Measurements from ENCODE around the genes CLEC17A, OR7A10 and ILVBL.

GRCh38 chr19:14407890-14408237 lies 11.3 kb downstream of the DDX39A start:
- PRO-cap, 2 experiments, result no peak in any of the 2 experiments

GRCh38 chr19:14440870-14441625 lies 7.9 kb downstream of the PKN1 start:
- PRO-cap, 2 experiments, result no peak in any of the 2 experiments

GRCh38 chr19:14477561-14478140 lies 2.5 kb upstream of the PTGER1 start:
- PRO-cap, 2 experiments, result no peak in any of the 2 experiments

DNA sequence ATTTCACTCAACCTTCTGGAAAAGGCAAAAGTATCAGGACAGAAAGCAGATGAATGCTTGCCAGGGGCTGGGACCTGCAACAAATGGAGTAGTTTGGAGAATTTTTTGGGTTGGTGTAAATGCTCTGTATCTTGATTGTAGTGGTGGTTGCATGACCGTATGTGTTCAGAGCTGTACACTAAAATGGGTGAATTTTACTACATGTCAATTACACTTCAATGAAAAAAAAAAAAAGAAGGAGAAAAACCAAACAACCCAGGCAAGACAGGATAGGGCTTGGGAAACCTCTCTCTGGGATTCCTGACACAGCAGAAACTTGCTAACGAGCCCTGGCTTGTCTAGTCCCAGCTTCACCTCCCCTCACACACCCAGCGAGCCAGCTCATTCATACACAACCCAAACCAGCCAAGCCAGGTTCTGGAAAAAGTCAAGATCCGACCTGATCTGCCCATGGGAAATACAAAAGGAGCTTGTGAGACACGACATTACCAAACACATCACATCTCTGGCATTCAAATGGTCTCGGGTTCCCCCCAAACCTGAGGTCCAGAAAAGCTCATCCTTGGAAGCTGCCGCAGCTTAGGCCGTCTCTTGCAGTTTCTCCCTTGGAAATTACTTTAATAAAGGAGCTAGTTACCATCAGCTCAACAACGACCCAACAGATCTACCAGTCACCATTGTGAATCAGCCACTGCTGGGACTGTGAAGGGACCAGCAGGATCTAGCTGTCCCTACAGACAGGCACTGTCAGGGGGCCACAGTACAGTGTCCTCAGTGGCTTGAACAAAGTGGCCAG lies 3.6 kb upstream of the TECR start:
- PRO-cap, 2 experiments, result no peak in any of the 2 experiments

GRCh38 chr19:14554246-14554836 lies 17.5 kb downstream of the NDUFB7 start:
- PRO-cap, 2 experiments, result no peak in any of the 2 experiments

GRCh38 chr19:14565831-14566526 lies 5.9 kb downstream of the NDUFB7 start:
- PRO-cap, 2 experiments, result no peak in any of the 2 experiments

- PRO-cap, 2 experiments, result no peak in any of the 2 experiments
Measured at GRCh38 chr19:14574361-14574744, 2.5 kb upstream of the NDUFB7 start.

- PRO-cap, 2 experiments, result peak in 1 of 2 experiments; most common plus-strand start chr19:14583084 (in 1)
Measured at GRCh38 chr19:14582787-14583357, at the start of gene CLEC17A. Gene CLEC17A (plus strand): TSS chr19:14583084.

- PRO-cap, 2 experiments, result no peak in any of the 2 experiments
Measured at GRCh38 chr19:14622026-14622516, 39.2 kb downstream of the CLEC17A start.

- PRO-cap, 2 experiments, result no peak in any of the 2 experiments
Measured at GRCh38 chr19:14730796-14731877, 41.3 kb downstream of the ZNF333 start.

GRCh38 chr19:14848780-14849343 lies at the start of gene OR7A10:
Gene OR7A10 (minus strand): TSS chr19:14848922.
- PRO-cap, 2 experiments, result no peak in any of the 2 experiments

GRCh38 chr19:15011058-15011570 lies 588 bp downstream of the CCDC105 start:
- PRO-cap, 2 experiments, result peak in 1 of 2 experiments; most common plus-strand start chr19:15011259 (in 1); most common minus-strand start chr19:15011163 (in 1)

- PRO-cap, 2 experiments, result no peak in any of the 2 experiments
Measured at GRCh38 chr19:15118058-15118610, 7.5 kb downstream of the ILVBL start.

- PRO-cap, 2 experiments, result peak in 1 of 2 experiments; most common plus-strand start chr19:15125329 (in 1); most common minus-strand start chr19:15125165 (in 1)
Measured at GRCh38 chr19:15124908-15125848, at the start of gene ILVBL. Gene ILVBL (minus strand): TSS chr19:15125786.

DNA sequence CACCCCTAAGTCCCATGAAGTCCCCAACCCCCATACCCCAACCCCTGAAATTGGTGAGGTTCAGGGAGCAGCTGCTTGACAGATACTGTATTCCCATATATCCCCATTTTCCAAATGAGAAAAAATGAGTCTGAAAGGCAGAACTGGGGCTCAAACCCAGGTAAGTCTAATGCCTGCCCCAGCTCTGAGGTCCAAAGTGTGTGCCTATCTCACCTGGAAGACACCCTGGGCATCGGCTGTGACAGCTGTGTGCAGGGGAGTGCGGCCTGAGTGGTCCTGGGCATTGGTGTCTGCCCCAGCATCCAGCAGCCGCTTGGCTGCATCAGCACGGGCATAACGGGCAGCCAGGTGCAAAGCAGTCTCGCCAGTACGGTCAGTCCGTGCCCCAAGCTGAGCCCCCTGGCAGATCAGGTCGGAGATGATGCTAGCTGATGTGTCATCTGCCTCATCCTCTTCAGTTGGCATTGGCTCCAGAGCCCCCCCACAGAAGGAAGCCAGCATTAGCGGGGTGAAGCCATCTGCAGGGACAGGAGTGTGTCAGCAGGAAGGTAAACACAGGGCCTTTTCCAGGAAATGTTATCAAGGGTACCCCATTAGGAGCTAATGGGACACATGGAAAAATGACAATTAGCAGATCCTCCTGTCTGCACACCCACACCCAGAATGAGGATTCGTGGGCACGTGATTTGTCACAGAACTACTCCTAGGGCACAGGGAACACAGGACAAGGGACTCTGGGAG lies 35.1 kb downstream of the NOTCH3 start:
- PRO-cap, 2 experiments, result no peak in any of the 2 experiments

DNA sequence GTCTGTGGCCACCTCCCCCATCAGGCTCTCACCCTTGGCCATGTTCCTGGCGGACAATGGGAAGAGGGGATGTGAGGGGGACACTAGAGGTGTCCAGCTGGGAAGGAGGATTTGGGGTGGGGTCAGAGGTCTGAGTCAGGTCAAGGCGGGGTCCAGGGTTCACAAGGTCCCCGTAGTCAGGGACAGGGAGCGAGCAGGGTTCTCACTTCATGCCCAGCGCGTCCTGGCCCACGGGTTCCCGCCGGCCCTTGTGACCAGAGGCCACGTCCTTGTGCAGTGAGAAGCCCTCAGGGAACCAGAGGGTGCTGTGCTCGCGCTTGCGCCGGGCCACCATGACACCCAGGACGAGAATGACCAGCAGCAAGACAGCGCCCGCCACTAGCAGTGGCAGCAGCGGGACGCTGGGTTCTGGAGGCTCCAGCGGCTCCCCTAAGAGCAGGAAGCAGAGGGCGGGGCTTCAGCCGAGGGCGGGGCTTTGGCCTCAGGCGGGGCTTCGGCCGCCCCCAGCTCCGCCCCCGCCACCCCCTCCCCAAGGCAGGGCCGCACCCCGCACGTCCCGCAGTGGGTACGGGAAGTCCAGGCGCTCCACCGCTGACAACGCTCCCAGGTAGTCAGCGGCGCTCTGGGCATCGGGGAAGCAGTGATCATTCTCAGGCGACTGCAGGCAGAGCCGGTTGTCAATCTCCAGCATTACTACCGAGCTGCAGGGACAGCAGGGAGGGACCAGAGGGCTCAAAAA lies 30.5 kb downstream of the NOTCH3 start:
- PRO-cap, 2 experiments, result no peak in any of the 2 experiments

DNA sequence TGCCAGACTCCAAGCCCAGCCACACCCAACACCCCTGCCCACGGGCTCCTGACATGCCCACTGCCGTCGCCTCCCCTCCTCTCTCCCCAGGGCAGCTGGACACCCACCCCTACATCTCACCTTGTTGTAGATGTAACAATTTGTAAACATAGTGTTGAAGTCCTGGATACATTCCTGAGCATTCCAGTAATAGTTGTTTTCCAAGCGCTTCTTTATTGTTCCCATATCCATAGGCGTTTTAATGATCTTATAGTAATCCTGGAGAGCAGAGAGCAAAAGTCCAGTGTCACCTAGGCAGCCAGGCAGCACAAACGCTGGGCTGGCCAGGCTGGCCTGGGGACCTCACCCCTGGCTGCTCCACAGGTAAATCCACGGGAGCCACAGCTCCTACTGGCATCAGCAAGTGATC lies 36.5 kb upstream of the EPHX3 start:
- PRO-cap, 2 experiments, result no peak in any of the 2 experiments

DNA sequence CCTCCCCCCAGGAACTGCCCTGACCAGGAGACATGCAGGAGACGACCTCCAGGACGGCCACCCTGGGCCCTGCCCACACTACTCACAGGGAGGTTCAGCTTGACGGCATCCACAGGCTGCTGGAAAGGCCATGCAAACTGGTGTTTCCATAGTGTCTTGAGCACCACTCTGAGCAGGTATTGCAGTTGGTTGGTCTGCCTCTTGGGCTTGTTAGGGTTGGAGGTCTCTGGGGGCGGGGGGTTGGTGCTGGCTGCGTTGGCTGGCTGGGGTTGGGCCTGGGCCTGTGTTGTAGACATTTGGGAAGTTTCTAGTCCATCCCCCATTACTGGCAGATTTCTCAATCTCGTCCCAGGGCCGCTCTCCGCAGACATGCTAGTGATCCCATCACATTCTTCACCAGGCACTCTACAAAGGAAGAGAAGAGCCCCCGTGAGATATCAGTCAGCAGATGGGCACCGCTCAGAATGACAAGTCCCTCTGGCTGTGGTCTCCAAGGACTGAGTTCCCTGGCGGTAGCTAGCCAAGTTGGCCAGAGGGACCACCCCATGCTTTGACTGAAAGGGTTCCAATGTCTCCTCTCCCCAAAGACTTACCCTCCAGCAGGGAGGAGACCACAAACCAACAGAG lies 40.6 kb upstream of the EPHX3 start:
- PRO-cap, 2 experiments, result no peak in any of the 2 experiments

GRCh38 chr19:15303822-15304642 lies 28.3 kb downstream of the BRD4 start:
- PRO-cap, 2 experiments, result no peak in any of the 2 experiments

DNA sequence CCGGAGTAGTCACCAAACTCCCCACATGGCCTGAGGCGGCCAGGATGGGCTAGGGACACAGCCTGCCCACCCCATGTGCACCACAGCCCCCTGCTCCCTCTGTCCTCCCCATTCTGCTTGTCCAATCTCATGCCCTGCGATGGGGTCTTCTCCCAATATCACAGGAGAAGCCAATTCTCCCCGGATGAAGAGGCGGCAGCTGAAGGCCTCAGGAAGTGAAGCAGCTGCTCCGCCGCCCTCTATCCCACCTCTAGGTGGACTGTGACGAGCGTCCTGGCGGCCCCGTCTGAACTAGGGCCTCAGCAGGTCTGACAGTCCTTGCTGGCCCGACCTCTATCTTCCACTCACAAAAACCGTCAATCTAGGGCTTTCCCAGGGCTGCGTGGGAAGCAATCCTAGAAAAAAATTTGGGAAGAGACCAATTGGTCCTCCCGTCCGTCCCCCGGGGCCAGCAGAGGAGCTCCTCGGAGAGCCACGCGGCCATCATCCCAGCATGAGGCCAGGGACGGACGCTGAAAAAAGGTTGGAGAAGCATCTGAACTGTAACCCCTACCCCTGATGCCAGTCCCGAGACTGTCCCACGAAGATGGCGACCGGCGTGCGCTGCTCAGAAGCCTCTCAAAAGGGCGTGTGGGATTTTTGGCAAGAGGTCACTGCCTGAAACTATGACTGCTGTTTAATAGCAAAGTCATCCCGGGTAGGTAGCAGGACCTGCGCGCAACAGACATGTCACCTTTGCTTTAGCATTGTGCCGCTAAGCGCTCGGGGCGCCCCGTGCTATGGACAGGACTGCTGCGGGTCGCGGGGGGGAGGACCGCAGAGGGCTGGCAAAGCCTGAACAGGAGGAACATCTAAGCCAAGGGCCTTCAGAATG lies 10.8 kb downstream of the AKAP8 start:
- PRO-cap, 2 experiments, result no peak in any of the 2 experiments

Measured in cerebral cortex (tissue), 2 donors.